RPMI7951 (cell line): Measurements from ENCODE around the gene ADAP1.

DNA sequence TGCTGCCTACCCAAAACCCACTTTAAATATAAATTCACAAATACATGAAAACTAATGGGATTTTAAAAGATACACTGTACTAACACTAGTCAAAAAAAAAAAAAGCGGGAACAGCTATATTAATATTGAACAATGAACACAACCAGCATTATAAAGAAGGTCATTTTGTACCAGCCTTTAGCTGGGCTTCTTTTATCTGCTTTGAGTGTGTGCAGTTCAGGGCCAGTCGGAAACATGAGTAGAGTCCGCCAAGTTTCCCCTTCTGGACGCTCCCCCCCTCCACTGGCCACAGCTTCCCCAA lies 77.3 kb upstream of the FAM20C start:
- RAMPAGE, long total RNA = no peak

DNA sequence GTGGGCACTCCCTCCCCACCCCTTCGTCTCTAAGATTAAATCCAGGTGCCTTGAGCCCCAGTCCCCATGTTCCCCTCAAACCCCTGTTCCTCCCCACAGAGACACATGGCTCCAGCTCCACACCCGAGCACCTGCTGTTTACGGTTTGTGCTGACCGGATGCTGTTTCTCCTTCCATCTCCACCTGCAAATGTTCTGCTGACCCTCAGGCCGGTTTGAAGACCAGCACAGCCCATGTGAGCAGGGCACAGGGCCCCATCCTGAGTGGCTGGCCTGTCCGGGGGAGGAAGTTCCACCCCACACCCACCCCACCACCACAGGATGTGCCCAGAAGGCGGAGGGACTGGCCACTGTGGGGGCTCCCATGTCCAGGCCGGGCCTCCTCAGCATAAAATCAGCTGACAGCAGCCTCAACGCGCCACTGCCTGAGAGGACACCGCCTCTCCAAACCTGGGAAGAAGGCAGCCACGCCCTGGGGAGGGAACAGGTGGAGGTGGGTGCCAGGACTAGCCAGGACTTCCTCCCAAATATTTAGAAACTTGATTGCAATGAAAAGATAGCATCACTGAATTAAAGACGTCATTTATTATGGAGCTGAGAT lies 27.6 kb upstream of the FAM20C start:
- RAMPAGE, long total RNA = no peak

- RAMPAGE, long total RNA = no peak
These were observed 5.2 kb upstream of the FAM20C start for GRCh38 chr7:187047-187713.

DNA sequence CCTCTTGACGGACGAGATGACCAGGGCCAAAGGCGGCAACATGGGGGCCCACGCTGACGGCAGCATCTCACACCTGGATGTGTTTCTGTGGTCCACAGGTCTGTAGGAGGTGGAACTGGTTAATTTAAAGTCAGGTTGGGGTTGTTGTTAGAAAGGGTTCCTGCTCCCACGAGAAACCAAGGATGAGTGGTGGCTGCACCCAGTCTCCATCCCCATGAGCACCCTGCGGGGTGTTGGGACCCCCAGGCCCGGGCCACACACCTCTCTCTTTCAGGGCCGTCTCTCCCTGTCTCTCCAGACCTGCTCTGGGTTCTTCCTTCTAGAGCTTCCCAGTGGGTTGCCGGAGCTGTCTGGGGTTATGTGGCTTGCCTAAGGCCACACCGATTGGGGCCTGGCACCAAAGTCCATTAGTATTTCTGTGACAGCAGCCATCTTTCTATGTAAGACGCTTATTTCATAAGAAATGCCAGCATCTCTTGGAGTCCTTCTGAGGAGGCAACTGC lies 8.9 kb downstream of the FAM20C start:
- RAMPAGE, long total RNA = no peak

- RAMPAGE, long total RNA = no peak
These were observed 23.9 kb downstream of the FAM20C start for GRCh38 chr7:216226-216636.

DNA sequence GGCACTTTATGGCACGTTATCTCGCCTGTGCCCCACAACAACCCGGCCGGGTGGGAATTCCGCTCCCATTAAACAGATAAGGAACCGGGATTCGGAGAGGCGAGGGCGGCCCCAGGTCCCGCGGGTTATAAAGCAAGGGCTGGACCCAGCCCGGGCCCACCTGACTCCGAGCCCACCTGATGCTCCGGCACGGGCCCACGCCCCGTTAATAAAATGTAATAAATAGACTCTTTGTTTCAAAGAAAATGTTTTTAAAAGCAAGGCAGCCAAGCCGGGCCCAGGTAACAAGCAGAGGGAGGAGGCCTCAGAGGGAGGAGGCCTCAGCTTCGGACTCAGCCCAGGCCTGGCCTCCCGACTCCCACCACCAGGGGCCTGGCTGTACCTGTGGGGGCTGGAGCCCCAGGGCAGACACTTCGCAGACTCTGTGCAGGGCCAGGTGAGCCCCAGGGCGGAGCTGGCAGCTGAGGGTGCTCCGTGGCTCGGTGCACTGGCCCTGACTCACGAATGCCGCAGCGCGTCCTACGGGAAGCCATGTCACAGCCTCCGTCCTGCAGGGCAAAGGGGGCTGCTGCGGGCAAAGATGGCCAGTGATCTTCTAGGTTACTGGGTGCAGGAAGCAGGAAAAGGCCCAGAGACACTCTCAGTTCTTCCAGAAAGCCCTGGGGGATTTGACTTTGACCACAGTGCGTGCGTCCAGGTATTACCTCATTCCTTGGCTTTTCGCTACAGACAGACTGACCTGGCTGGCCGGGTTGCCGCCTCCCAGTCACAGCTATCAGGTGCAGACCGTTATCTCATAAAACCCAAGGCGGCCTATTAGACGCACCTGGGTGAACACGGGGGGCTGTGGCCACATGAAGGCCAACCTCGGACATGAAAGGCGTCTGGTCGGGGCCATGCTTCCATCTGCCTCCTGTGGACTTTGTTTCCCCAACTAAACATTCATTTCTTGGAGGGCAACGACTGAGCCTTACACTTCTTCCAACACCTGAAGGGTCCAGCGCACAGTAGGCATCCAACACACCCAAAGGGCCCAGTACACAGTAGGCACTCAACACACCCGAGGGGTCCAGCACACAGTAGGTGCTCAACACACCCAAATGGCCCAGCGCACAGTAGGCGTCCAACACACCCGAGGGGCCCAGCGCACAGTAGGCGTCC lies 80.1 kb downstream of the FOXL3 start:
- RAMPAGE, long total RNA = no peak

- RAMPAGE, long total RNA = no peak
These were observed 86.1 kb downstream of the FOXL3 start for GRCh38 chr7:376159-376446.

DNA sequence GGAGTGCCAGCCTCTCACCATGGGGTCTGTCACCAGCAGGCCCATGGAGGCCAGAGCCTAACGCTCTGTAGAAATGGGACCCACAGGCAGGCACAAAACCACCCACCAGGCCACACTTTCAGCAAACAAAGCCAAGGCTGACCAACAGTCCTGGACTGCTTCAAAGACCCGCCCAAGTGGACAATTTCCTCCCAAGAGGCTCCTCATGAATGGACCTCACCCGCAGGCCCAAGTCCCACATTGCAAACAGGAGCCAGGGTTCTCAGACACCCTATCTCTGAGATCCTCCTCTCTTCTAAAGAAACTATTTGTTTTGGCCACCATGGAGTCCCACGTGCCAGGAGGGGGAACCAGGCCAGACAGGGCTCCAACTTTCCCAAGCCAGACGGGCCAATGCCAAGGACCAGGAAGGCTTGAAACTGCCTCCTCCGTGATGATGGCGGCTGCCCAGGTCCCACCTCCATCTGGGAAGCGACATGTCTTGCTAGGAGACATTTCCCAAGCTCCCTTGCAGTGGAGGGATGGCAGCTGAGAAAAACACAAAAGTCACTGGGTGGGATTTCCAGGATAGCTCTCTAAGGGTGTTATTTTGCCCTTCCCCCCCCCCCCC lies 20.4 kb downstream of the PDGFA start:
- RAMPAGE, long total RNA = no peak

GRCh38 chr7:504180-505182 lies 15.2 kb downstream of the PDGFA start:
- RAMPAGE, long total RNA = no peak

- RAMPAGE, long total RNA = no peak
These were observed 5.8 kb downstream of the PDGFA start for GRCh38 chr7:513706-514367.

DNA sequence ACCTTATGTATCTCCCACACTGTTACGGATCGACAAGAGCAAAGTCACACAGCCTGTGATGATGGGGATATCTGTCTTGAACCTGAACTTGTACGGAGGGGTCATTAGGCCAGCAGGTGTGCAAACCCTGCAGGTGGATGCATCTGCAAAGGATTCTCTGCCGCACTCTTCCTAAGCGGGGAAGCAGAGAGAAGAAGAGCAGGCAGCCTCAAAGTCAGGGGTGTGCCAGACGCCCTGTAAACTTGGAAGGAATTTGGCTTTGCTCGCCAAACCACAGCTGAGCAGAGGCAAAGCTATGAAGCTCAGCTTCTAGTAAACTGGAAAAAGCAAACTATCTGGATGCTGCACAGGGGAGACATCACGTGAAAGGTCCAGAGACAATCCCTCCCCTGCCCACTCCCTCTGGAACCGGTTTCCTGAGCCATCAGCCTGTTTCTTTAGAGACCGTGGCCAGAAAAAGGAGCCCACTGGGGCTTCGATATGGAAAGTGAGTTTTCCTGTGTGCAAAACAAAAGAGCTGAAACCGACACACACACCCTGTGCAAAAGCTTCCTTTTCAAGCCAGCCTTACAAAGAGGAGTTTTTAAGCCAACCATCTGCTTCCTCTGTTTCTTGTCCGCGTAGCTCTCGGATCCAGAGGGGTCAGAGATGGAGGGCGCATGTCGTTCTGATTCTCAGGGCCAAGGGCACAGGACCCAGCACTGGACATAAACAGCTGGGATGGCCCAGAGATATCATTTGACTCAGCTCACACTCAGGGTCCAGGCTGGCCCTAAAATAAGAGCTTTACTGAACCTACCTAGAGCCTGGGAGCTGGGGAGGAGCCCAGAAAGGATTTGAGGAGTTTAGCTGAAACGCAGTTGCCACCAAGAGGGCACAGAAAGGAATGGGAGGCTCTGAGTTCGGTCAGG lies 58.2 kb upstream of the DNAAF5 start:
- RAMPAGE, long total RNA = no peak

DNA sequence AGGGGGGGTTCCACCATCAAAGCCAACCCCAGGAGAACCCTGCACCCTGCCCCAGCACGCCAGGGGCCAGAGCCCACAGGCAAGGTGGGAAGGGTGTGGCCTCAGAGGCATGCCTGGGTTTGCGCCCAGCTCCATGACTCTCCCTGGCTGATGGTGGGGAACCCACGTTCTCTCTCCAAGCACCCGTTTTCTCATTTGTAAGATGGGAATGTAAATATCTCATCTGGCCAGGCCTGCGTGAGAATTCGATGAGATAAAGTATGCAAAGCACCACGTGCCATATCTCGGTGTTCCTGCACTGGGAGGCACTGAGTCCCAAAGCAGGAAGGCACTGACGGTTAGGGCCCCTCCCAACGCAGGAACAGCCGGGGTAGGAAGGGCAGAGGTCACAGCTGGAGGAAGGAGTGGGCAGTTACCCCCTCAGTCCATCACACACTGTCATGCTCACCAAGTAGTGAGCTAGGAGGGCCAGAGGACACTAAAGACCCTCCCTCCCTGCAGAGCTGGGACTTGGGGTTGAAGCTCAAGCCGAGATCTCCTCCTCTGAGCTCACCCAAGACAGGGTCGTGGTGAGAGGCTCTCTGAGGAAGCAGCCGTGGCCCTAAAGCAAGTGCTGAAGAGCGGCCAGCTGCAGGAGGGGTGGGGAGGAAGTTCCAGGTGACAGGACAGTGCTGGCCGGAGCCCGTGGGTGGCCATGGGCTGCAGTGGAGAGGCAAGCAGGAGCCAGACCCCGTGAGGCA lies 27.3 kb upstream of the DNAAF5 start:
- RAMPAGE, long total RNA = no peak

DNA sequence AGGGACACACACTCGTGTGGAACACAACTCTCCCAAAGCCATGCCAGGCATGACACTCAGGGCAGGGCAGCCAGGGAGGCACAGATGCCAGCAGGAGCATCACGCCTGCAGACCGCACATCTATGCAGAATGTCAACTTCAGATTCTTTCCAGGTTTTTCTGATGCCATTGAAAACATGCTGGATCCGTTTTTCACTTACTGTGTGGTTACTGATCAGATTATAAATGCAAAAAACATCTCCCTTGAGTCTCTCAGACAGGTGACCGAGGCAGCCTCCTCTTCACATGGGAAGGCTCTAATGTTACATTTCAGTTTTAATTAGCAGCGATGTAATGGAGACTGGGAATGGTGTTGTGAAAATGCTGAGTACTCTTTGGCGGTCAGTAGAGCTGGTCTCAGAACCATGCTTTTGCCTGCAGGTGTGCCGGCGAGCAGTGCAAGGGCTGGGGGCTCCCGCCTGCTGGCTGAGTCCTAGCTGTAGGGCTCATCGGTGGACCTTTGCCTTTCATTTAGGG lies 3.2 kb upstream of the SUN1 start:
- RAMPAGE, long total RNA = no peak

GRCh38 chr7:866762-866923 lies 9.7 kb upstream of the GET4 start:
- RAMPAGE, long total RNA = no peak

DNA sequence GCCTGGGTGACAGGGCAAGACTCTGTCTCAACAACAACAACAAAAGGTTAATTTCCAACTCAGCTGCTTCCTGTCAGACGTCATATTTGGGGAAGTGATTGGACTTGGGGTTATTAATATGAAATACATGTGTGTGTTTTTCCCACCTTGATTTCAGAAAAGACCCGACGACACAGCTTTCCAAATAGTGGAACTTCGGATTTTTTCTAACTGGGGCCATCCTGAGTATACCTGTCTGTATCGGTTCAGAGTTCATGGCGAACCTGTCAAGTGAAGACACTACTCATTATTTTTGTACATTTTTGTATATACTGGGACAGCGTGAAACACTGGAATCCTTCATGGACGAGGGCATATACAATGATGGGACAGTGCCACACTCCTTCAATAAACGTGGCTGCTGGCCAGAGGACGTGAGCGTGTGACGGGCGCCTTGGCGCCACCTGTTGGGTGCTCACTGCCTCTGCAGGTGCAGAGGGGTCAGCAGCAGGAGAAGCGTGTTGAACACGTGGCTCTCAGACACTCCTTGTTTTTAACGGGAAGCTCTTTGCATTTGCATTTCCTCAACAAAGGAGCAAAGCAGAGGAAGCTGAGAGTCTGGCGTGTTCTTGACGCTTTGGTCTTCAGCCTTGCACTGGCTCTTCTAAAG lies 3.2 kb upstream of the GET4 start:
- RAMPAGE, long total RNA = no peak

DNA sequence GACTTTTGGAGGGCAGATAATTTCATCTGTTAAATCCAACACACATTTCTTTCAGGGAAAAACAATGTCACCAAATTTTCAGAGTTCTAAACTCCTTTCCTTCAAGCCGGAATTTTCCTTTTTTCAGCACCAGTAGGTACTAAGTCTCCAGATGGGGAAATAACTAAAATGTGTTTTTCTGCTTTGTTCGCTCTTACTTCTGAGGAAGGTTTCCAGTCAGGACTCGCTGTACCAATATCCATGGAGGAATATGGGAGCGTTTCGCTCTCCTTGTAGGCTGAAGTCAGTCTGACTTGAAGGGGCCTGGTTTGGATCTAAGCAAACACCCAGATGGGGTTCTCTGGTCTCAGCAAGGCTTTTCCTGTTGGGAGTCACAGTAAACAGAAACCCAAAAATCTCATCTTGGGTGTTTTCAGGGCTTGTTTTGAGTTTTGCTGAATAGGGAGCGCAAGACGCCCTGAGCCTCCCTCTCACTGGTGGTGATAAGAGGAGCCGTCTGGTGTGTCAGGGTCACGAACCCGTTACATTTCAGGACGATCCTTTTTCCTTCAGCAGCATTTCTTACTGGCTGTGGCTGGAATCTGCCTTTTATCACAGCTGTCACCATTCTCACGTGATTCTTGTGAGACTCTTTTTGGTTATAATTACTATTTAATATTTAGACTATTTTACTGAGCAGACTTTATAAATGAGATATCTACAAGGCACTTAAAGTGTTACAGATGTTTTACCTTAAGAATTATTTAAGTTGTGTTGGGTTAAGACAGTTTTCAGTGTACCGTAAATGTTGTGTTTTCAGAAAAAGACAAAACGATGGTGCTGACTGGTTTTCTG lies 2.4 kb upstream of the GET4 start:
- RAMPAGE, long total RNA = no peak

GRCh38 chr7:893716-894257 lies 17.4 kb downstream of the GET4 start:
- RAMPAGE, long total RNA = no peak

DNA sequence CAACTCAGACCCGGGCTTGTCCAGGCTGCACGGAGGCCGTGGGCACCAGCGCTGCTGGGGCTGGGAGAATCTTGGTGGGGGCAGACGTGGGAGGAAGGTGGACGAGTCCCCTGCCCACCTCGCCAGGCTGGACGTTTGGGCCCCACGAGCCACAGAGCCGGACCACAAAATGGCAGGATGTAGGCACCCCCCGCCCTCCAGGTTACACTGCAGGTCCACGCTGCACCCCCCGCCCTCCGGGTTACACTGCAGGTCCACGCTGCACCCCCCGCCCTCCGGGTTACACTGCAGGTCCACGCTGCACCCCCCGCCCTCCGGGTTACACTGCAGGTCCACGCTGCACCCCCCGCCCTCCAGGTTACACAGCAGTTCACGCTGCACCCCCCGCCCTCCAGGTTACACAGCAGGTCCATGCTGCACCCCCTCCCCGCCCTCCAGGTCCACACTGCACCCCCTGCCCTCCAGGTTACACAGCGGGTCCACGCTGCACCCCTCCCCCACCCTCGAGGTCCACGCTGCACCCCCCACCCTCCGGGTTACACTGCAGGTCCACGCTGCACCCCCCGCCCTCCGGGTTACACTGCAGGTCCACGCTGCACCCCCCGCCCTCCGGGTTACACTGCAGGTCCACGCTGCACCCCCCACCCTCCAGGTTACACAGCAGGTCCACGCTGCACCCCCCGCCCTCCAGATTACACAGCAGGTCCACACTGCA lies 30.5 kb downstream of the ADAP1 start:
- RAMPAGE, long total RNA = no peak

- RAMPAGE, long total RNA = no peak
These were observed 28.1 kb downstream of the ADAP1 start for GRCh38 chr7:926336-926844.

GRCh38 chr7:954360-954945 lies at the start of gene ADAP1:
ADAP1 (minus strand) TSS chr7:954680.
- RAMPAGE, long total RNA = no peak